GM23248 (cell line): Measurements from ENCODE around the genes BRINP3, RO60 and KCNT2.

GRCh38 chr1:190477468-190478043, at the start of gene BRINP3:
TSS of gene BRINP3 (minus strand) at chr1:190477864.
- RAMPAGE, long total RNA: no peak

GRCh38 chr1:192544727-192545473, 30.7 kb upstream of the RGS1 start:
- RAMPAGE, long total RNA: no peak

- RAMPAGE, long total RNA: no peak
These were observed 3.6 kb downstream of the RGS1 start for GRCh38 chr1:192579090-192579735.

- RAMPAGE, long total RNA: no peak
These were observed 29.4 kb downstream of the RGS1 start for GRCh38 chr1:192604792-192605512.

DNA sequence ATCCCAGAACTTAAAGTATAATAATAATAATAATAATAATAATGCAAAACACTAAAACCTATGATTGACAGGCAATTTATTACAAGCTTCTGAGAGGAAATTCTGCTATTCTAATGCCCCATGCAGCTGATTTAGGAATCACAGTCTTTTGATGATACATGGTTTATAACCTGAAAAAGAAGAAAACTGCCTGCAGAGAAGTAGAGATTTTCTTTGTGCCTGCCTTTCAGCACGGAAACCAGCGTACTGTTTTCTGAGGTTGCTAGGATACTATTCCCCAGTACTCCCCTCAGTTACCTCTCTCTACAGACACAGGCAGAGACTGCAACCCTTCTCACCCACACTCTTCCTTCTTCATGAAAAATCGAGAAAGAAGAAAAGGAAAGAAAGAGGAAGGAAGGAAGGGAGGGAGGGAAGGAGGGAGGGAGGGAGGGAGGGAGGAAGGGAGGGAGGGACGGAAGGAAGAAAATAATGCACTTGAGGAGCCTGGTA, 21.7 kb downstream of the RGS2 start:
- RAMPAGE, long total RNA: no peak

DNA sequence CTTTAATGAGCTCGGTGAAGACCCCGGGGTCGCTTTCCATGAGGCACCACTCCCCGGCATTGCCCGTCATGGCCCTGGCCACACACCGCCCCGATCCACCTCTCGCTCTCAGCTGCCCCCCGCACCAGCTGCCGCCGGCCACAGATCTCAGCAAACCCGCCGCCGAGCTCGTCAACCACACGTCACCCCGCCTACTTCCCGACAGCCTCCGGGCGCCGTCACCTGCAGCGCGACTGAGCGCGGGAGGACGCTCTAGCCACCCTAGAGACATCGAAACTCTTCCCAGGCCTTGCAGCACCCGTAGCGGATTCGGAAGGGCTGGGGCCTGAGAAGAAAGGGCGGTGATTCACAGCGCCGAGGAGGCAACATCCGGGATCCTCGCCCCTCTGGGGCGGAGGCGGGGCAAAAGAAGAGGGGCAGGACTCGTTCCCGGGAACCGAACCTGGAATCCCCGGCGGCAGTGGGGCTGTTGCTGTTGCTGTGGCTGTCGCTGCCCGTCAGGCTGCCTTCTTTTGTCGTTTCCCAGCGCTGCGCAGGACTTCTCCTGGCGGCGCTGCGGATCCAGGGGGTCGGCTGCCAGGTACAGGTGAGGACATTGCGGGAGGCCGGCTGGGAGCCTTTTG, at the start of gene RO60:
Gene RO60 (plus strand): TSS at position 422 of the 623 bp plus-strand sequence.
- RAMPAGE, long total RNA: start-site peak on the minus strand centred at position 184 of the sequence, 53 bp wide, 41 and 90 reads in 2 replicates; start-site peak on the plus strand centred at position 432 of the sequence, 99 bp wide, 519 and 517 reads in 2 replicates

DNA sequence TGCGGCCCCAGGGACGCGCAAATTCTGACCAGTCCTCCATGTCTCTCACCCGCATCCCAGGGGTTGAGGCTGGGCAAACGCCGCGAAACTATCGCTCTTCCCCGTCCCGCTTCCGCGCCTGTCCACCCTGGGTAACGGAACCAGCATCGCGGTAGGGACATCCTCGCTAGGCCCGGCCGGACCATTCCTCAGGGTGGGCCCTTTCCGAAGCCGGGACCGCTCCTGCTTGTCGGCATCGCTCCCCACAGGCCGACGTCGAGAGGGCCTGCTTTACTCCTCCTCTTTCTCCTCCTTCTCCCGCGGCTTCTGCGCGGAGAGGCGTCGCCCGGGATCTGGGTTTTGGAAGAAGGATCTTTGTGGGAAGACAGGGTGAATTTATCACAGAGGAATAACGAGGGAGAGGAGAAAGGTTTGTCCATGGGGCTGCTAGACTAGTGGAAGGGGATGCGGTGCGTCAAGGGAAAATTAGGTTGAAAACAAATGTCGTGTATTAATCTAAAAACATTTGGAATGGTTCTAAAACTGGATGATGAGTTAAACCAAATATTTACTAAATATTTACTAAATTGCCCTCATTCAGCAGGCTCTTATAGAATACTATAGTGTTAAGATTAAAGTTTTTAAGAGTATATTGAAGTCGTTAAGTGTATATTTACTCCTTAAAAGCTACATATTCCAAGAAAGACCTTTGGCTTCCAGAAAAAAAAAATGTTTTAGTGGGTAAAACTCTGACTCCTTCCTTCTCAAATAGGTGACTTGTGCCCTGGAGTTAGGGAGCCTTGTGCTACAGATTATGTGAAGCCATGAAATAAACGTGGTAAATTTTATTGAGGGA, 619 bp downstream of the RO60 start:
- RAMPAGE, long total RNA: start-site peak on the plus strand centred at position 322 of the sequence, 41 bp wide, 42 and 42 reads in 2 replicates

DNA sequence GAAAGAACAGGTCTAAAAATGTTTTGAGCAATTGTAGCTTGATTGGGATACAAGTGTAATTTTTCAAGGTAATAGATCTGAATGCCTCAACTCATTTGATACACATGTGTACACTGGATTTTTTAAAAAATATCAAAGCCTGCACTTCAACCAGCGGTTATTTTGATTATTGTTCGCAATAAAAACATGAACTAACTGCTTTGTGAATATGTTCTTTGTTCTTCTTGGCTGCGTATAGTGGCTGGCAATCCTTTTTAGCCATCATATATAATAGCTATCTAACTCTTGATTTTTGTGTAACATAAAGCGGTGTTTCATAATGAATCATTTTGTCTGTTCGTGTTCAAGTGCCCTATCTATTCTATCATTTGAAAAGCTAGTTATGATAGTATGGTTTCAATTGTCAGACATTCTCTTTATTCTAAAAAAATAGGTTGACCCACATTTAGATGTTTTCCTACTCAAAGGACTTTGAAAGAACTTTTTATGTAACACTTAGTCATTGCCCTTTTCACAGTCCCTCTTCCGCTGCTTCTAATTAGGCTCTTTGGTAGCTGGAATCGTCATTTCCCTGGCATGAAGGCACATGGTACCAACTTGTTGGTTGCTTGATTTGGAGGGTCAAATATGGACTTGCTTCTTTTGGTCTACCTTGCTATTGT, 272.1 kb upstream of the B3GALT2 start:
- RAMPAGE, long total RNA: no peak

- RAMPAGE, long total RNA: no peak
These were observed 1171.5 kb upstream of the B3GALT2 start for GRCh38 chr1:194357908-194358413.

GRCh38 chr1:194823001-194823394, 1636.6 kb upstream of the B3GALT2 start:
- RAMPAGE, long total RNA: no peak

DNA sequence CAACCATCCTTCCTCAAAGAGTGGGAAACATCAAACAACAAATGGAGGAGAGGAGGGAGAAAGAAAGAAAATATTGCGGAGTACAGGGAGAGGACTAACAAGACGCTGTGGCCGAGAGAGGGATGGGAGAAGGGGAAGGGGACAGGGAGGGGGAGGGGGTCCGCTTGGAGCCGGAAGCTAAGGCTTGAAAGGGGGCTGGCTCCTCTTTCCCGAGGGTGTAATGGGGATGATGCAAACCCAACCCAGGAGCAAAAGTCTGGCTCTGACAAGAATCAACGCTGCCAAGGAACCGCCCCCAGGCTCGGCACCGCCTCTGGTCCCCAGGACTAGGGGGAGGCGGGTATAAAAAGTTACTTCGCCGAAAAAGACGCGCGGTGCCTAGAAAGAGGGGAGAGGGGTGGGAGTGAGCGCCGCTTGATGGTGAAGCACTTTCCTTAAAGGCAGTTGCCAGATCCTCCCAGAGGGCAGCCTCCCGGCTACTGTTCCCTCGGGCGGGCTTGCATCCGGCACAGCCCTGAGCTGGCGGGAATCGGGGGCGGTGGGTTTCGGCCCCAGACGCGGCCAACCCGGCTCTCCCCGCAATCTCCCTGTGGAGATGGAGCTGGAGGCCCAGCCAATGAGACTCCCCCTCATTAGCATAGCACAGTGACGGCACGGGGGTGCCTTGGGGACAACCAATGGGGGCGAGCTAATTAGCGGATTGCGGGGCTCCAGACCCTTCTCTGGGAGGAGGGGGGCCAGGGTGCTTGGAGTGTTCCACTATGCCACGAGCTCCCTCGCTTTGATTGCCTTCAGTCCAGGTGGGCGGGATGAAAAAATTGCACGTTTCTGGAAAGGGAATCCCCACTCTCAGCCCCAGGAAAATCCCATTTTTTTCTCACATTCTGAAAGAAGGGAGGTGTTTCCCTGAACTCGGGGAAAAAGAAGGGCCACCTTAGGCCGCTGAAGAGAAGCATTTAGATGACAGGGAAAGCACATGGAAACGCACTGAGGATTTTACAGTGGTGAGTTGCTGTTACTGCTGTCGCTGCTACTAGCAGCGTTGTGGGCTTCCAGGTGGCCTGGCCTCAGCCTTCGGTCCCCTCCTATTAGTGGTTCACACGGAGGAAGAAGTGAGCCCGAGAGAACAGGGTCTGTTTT, at the start of gene KCNT2:
Gene KCNT2 (minus strand): TSS at position 138 of the 1,140 bp plus-strand sequence.
- RAMPAGE, long total RNA: no peak

- RAMPAGE, long total RNA: no peak
These were observed 26.7 kb downstream of the CFH start for GRCh38 chr1:196678427-196679141.

- RAMPAGE, long total RNA: no peak
These were observed 386 bp upstream of the CFHR4 start for GRCh38 chr1:196887501-196887831.

DNA sequence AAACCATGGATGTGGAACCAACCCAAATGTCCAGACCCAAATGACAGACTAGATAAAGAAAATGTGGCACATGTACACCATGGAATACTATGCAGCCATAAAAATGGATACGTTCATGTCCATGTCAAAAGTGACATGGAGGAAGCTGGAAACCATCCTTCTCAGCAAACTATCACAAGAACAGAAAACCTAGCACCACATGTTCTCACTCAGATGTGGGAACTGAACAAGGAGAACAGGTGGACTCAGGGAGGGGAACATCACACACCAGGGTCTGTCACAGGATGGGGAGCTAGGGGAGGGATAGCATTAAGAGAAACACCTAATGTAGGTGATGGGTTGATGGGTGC, 20.0 kb downstream of the CFHR4 start:
- RAMPAGE, long total RNA: no peak

DNA sequence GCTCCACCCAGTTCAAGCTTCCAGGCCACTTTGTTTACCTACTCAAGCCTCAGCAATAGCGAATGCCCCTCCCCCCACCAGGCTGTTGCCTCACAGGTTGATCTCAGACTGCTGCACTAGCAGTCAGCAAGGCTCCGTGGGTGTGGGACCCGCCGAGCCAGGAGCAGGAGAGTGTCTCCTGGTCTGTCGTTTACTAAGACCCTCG, 2.0 kb upstream of the CFHR2 start:
- RAMPAGE, long total RNA: no peak

DNA sequence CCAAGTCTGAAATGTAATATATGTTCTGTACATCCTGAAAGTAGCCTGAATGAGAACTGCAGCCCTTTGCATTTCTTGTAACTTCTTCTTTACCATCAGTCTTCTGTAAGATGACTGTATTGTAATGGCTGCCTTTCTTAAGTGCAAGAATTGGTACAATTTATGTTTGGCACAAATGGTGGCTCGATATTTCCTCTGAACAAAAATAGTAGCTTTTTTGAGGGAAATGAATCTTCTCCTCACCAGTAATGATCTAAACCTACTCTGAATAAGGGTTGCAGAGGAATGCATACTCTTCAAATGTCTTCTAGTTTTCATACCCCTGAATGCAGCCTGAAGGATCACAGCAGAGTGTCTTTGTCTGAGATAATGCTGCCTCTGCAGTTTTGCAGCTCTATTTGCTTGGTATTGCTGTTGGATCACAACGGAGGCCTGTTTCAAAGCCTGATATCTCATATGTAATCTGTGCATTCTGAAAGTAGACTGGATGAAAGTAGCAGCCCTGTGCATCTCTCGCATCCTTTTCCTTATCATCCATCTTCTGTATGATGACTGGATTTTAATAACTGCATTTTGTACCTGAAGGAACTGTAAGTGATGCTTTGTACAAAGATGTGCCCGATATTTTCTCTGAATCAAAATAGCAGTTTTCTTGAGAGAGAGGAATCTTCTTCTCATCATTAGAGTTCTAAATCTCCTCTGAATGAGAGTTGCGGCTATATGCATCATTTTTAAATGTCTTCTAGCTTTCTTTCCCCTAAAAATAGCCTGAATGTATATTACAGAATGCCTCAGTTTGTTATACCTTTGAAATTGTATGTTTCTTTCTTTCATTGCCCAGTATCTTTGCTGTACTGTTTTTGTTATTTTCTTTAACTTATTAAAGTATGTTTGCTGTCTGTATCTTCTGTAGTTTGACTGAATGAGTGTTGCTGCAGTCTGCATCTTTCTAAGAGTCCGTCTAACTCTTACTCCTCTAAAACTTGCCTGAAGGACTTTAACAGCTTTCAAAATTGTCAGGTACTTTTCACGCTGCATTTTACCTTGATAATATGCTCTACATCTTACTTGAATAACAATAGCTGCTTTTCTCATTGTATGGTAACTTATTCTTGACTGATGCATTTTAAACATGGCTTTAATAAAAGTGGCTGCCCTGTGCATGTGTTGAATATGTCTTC, 35.1 kb upstream of the F13B start:
- RAMPAGE, long total RNA: no peak

DNA sequence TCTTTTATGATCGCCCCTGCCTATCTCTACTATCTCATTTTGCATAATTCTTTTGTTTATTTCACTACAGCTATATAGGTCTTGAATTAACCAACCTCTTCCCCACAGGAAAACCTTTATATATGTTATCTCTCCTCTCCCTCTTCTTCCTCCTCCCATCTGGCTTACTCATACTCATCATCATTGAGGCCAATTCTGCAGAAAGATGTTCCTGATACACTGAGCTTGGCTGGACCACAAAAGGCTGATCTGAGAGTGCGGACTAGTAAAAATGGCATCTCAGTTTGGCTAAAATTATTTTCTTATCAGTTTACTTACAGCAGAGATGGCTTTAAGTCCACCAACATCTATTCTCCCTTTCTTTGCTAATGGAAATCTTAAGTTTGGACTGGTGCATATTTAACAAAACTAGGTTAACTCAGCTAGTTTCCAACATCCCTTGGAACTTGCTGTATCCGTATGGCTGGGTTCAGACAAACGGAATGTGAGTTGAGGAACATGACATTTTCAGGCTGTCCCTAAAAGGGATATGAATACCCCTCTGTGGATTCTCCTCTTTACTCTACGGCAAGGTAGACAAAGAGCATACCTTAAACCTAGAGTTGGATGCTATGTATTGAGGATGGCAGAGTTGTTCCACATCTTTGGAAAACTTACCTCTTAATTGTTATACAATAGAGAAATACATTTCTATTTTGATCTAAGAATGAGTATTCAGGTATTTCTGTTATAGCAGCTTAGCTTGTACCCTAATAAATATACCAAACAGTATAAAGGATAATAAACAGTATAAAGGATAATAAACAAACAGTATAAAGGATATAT, 175.2 kb downstream of the DENND1B start:
- RAMPAGE, long total RNA: no peak

DNA sequence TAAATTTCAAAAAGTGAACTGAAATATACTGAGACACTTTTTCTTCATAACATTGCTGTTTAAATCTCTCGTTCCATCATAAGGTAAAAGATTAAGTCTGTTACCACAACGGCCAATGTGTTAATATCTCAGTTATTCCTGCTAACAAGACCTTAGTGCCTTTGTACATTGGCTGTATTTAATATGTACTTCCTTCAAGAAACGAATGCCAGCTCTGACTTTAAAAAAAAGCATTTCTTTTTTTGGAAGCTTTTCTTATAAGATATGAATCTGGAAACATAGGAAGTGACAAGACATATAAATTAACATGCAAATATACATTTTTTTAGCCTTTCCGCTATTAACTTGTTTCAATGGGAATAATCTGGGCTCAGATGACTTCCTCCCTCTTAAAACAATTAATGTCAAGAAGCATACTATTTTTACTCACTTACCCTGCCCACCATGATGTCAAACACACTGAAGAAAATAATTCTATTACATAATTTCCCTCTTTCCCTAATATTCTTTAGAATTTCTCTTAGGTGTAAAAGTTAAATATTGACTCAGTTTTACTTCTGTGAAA, 1.5 kb downstream of the DENND1B start:
- RAMPAGE, long total RNA: no peak

DNA sequence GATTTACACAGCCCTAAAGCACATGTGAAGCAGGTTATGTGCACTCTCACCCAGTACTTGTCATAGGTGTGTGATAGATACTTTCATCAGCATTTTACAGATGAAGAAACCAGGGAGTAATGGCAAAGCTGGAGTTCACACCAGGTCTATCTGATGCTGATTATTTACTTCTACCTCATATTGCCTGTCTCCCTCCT, 796 bp upstream of the DENND1B start:
- RAMPAGE, long total RNA: no peak

DNA sequence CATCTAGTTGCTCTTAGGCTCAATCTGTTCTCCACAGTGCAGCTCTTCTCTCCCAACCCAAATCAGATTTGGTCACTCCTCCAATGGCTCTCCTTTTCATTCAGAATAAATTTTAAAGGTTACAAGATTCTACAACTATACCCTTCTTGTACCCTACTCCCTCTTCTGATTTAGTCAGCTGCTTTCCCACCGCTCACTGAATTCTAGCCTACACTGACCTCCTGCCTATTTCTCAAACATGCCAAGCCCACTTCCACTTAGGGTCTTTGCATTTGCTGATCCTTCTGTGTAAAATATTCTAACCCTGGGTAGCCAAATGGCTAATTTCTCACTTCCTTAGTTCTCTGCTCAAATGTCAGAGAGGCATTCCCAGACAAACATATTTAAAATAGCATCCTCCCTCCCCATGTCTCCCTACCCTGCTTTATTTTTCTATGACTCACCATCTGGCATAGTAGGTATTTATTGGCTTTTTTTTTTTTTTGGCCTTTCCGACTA, 1.8 kb upstream of the NEK7 start:
- RAMPAGE, long total RNA: no peak